Calu3 (cell line): ENCODE measurements around the gene FAM171B.

GRCh38 chr2:186693630-186694776 is at the start of gene FAM171B:
Gene FAM171B (plus strand): TSS chr2:186694060.
- PRO-cap, result bidirectional peak, plus-strand start at chr2:186694062, minus-strand start at chr2:186693910; unidirectional peak, minus-strand start at chr2:186694275

- PRO-cap, result no peak
Measured at GRCh38 chr2:187421924-187422724, 25.9 kb downstream of the CALCRL start.

- PRO-cap, result no peak
Measured at GRCh38 chr2:187513450-187514674, 40.4 kb downstream of the TFPI start.

- PRO-cap, result no peak
Measured at GRCh38 chr2:188032218-188032626, 259.5 kb upstream of the GULP1 start.

DNA sequence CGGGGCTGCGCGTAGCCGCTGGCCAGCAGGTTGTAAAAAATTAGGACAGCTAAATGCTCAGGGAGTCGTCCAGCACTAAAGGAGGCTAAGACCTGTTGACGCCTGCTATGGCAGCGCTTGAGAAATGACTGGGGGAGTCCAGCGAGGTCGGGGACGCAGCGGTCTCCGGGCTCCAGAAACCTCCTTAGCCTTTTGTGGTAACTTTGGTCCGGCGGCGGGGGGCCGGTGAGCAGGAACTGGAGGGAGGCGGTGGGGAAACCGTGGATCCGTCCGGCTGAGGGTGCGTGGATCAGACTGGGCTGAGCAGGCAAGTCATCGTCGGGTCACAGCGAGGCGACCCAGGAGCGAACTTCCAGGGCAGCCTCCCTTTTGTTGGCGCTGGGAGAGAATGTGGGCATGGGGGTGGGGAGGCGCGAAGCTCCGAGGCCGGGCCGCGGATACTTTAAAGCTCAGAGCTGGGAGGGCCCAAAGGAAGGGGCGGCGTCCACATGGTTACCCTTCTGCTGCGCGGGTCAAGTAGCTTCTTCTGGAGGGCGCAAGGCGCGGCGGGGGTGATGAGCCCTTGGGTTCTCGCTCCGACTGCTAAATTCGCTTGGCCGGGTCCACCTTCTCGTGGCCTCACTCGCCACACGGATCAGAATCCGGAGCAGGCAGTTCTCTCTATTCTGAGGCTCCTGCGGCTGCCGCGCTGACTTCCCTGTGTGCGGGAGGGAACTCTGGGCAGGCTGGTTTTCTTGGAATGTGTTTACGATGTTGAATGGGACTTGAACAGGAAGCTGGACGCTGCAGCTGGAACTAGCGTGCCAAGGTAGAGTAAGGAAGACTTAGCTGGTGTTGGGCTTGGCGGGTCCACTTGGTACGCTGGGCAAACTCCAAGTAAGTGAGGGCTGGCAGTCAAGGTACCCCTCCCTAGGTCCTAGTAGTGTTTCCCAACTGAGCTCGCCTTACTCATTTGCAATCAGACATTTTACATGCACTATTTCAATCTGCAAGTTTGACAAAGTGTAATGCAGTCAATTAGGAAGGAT is 945 bp downstream of the GULP1 start:
- PRO-cap, result bidirectional peak, plus-strand start at position 123 of the sequence, minus-strand start outside the sequence; bidirectional peak, plus-strand start at position 522 of the sequence, minus-strand start at position 343 of the sequence

DNA sequence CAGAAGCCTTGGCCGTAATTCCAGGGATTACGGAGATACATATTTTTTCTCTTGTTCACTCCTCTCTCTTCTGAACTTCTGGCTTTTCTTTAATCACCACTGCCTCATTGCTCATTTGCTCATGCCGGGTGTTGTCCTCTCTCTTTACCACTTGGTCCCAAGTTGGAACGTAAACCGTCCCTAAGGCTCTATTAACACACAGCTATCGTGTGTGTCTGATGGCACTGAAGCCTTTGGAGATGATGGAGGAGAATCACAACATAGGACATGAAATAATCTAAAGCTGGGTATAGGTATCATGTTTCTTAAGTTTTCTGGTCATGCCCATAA is 188.6 kb upstream of the COL3A1 start:
- PRO-cap, result no peak

DNA sequence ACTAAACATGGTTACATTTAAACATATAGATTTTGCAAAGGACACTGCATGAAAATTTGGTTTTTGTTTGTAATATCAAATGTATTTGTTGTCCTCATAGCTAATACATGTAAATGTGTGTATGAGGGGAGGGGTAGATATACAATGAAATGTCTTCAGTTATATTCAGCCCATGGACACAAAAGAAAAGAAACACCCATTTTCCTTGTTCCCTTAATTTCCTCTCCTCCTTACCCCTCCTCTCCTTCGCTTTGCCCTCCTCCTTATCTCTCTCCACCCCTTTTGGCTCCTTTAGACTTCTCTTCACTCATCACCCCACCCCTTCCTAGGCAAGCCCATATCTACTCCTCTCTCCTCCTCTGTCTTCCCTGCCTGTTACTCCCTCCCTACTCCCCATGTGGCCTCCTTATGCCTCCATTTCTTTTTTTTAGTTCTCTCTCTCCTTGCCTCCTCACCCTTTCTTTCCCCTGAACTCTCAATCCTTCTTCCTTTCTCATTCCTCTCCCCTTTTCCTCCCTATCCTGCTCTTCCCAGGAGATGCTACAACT is 1.5 kb downstream of the COL3A1 start:
- PRO-cap, result no peak

DNA sequence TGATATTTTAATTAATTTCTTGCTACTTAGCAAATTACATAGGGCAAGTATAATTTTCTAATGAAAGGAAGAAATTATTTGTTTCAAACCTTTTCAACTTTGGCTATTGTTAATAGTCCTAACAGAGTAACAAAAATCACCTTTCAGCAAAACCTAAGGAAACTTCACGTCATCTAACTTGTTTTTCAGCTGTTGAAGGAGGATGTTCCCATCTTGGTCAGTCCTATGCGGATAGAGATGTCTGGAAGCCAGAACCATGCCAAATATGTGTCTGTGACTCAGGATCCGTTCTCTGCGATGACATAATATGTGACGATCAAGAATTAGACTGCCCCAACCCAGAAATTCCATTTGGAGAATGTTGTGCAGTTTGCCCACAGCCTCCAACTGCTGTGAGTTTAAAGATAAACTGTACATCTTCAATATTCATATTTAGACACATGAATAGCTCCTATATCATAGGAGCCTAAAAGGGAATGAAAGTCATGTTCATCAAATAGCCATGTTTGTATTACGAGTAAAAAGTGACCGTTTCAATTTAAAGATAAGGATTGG is 10.5 kb downstream of the COL3A1 start:
- PRO-cap, result no peak

DNA sequence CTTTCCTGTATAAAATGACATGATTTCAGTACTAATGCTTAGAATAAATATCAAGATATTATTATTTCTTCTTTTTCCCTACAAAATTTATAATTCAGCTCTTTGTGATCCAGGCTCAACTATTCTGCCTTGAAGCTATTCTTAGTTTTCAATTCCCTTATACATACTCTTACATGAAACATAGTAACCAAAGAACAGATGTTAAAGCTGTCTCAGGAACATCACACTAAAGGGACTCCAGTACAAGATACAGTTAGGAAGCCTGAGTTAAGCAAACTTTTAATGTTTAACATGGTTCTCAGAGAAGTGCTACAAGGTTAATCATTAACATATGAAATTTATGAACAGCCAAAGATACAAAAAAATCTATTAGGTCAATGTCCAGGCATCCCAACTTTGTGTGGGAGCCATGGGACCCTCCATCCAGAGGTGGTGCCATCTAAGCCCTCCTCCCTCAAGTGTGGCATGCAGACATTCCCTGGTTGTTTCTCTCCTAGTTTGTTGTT is 5.9 kb downstream of the SLC40A1 start:
- PRO-cap, result no peak

- PRO-cap, result no peak
Measured at GRCh38 chr2:189657550-189658345, 3.5 kb upstream of the ASDURF start.

DNA sequence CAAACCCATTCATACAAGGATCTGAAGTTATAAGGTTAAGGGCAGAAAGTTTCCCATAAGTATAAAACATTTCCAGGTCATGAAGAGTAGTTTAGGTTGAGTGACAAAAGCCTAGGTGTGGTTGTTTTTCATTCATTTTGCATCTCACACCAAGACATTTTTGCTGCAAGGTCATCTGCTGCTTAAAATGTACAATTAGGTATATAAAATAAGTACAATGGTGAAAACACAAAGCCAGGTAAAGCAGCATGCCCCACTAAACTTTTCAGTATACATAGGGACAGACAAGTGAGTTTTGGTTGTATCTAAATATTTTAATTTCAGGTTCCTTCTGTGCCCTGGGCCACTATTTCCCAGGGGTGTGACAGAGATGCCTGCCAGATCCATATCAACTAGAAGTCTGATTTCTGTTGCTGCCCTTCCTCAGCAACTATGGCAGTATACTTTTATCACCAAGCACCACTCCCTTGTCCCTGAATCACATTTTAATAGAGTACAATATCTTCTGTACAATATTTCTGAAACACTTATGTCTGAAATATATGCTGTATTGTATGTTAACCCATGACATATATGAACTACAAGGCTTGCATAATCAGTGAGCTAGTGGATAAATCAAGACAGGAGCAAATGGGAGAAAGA is 21.2 kb downstream of the C2orf88 start:
- PRO-cap, result no peak

DNA sequence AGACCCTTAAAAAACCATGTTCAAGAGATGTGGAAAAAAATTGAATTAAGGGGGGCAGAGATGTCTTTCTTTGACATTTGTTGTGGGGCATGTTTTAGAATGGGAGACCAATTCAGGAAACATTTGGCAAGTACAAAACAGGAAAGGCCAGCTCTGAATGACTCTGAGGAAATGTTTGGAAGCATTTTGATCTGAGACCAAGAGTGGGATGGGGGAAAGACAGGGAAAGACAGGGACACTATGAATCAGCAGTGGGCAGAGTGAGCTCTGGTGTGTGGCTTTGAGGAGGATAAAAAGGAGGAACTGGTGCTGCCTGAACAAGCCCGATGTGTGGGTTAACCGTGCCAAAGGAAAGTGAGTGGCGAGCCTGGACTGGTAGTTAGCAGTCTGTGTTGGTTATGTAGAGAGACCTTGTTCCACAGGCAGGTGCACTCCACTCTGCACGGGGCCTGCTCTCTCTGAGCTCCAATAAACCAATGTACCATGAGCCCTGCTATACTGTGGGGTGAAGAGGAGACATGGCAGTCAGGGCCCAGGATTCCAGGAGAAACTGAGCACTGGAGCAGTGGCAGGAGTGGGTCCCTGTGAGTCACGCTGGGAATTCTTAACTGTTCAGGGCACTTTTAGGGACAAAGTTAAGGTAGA is 5.3 kb downstream of the MFSD6 start:
- PRO-cap, result no peak

DNA sequence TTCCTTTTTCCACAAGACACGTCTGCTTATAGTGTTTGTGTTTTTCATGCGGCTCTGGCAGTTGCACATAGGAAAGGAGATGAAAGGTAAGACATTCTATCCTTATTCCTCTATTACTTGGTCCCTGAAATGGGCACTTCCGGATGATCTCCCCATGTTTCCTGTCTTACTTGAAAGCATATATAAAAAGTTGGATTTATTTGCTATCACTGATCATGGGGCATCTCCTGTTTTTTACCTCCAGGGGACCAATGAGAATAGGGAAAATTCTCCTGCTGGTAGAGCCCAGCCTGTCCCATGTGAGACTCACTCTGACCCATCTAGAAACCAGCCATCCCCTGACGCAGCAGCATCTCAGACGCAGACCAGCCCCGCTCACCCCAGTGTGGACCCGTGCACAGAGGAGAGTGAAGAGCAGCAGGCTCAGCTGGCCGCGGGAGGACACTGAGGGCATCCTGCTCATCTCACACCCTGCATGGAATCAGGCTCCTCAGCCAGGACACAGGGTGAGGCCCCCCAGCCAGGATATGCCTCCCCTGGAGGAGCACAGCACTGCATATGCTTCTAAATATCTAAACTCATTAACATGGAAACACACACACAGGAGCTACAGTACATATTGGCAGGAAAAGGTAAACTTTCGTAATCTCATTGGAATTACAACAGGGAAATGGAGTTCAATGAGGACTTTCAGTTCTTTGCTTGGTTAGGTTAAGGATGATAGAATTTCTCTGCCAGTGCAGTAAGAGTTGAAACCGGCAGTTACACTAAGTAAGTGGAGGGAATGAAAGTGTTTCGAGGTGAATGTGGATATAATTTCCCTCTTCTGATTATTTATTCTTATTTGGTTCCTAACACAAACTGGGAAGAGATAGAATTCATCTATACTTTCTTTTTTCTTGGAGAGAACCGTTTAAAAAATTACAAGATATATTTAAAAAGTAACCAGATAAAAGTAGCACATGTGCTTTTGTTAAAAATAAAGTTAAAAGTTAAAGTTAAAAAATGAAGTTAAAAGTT is 34.4 kb downstream of the NEMP2 start:
- PRO-cap, result no peak

GRCh38 chr2:190647881-190648160 is 1.1 kb upstream of the NAB1 start:
- PRO-cap, result no peak

- PRO-cap, result no peak
Measured at GRCh38 chr2:190760778-190761117, 111.9 kb downstream of the NAB1 start.

- PRO-cap, result no peak
Measured at GRCh38 chr2:190842159-190842588, 38.4 kb upstream of the GLS start.

GRCh38 chr2:190890804-190891559 is 10.4 kb downstream of the GLS start:
- PRO-cap, result no peak

- PRO-cap, result no peak
Measured at GRCh38 chr2:190891818-190892512, 11.3 kb downstream of the GLS start.

DNA sequence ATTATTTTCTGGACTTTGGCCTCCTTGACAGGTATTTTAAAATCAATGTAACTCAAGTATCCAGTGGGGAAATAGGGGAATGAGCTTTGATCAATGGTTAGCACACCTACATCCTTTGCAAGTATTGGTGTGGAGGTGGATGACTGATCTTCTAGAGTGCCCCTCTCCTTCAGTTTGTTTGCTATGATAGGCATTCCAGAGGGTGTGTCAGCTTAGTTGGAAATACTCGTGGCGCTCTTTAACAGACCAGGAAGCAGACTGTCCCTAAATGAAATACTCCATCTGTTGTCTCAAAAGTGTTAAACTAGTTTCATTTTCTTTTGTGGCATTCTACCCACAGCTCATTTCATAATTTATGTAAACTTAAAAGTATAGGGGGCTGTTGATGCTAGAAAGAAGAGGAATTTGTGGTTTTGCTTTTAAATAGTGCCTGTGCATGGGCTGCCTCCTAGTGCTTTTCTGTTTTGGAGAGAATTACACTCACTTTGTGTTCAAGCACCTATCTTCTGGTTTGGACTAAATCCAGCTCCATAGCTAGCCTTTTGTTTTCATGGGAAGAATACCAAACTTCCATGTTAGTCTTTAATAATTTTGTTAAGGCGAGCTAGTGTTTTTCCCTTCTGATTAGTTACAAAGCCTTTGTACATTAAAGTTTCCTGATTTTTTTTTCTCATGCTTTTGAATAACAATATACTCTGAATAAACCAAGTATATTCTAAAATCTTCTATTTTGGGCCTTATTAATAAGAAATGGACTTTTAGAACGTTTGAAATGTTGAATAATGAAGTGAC is 66.1 kb downstream of the STAT1 start:
- PRO-cap, result no peak

DNA sequence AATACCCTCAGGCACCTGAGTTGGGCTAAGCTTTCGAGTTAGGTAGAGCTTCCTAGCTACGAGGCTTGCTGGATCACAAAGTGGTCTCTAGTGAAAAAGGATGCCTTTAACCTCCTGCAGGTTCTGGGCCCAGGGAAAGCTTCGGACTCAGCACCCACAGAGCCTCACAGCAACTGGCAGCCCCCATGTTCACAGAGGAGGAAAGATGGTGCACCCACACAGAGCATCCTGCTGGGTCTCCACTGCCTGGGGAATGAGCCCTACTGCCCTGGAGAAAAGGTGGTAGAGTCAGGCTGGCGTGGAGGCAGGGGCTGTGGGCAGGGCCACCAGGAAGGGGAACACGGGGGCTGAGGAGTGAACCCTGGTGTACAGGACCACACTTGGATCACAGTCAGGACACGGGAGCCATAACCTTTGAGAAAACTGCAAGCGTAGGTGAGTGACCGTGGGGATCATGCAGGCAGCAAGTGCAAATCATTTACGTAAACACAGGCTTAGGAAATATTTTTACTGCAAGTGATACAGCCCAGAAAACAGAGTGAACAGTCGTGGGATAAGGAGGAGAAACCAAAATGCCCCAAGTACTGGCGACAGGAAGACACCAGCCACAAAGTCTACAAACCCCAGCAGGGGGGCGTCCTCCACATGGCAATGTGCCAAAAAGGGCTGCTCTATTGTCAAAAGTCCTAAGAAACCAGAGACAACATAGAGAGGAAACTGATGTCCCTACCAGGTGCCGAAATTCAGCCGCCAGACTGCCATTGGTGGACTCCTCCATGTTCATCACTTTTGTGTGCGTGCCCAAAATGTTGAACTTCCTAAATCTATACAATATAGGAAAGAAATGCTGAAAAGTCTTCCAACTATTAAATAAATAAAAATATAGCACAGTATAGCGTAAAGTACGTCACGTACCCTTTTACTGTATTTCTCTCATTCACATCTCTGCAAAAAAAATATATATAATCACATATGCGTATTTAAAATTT is 27.6 kb downstream of the STAT1 start:
- PRO-cap, result no peak